ENCODE measurements around a stretch of chr6.

DNA sequence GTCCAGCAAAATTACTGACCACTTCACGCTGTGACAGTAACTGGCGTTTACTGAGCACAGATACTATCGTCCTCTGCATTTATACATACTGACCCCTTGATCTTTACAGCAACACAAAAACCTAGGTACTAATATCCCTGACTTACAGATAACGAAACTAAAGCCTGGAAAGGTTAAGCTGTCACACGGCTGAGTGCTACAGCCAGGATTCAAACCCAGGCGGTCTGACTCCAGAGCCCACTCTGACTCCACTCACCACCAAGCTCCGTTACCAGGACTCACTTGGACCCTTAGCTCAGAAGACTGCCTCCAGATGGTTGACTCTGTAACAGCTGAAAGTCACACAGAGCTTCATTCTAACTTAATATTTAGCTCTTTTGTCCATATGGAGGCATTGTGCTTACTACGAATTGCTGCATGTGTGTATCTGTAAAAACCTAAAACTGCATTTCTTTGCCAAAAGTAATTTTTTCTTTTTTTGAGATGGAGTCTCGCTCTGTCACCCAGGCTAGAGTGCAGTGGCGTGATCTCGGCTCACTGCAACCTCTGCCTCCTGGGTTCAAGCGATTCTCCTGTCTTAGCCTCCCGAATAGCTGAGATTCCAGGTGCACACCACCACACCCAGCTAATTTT is 13.4 kb downstream of the RPL10A start:
- RRBS, result no CpG with 5 or more reads among the region's 13 CpGs

DNA sequence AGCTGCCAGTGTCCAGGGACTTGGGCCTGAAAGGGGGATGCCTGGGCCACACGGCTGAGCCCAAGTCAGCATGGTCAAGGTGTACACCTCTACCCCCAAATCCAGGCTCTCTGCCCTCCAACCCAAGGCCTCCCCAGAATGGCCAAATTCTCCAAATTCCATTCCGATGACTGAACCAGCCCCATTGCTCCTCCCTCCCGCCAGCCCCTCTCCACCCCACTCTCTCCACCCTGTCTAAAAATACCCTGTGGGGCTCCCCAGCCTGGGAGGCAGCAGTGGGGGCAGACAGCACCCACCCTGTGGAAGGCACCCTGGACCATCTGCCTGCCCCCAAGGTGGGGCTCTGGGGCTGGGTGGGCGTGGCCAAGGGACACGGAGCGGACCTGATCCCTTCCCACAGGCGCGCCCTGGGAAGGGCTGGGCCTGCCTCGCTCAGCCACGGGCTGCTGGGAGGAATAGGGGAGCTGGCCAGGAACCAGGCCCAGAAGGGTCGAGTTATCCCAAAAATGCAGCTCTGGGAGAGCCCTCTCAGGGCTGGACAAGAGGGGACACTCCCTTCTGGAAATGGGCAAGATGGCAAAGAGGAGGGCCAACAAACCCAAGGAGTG is 11.4 kb downstream of the TEAD3 start:
- RRBS, result no CpG with 5 or more reads among the region's 11 CpGs

- RRBS, result no CpG with 5 or more reads among the region's 1 CpG
Observed at GRCh38 chr6:35591039-35591549, 78.4 kb upstream of the TULP1 start.

GRCh38 chr6:35642362-35643245 is 46.1 kb downstream of the FKBP5 start:
- RRBS, result no CpG with 5 or more reads among the region's 1 CpG

DNA sequence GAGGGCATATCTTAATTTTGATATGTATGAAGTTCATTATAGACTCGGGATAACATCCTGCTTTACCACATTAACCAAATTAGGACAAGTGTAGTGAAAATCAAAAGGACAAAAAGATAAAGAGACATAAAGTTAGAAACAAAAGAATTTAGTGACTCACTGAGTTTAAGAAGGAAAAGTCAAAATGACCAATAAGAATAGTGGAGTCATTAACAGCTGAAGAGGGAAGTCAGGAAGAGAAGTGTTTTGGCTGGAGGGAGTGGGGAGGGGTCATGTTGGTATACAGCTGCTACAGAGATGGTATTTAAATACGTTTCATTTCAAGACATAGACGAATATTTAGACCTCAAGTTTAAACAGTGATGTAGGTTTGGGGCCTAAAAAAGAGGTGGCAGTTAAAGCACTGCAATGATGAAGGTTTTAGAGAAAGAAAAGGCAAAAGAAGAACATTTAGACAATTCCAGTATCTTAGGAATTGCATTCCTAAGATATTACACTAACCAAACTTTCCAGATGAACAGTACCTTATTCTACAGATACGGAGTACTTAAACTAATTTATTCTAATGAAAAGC is 10.6 kb downstream of the FKBP5 start:
- RRBS, result no CpG with 5 or more reads among the region's 4 CpGs

DNA sequence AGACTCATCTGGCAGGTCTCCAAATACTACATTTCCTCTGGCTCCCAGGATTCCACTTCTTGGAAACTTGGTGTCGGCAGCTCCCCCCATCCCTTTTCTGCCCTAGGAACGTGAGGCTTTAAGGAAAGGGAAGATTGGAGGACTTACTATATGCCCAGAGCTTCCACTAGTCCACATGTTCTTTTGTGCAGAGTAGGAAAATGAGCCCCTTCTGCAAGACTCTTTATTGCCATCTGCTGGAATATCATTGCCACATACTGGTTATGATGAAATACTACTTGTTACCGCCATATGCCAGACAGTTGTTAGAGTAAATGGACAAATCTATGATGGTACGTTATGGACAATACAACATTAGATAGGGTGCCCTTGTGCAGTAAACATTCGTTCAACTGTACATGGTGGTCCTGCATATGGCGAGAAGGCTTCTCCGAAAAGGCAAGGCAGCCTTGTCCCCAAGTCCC is 687 bp downstream of the ARMC12 start:
- RRBS, result no CpG with 5 or more reads among the region's 7 CpGs

GRCh38 chr6:35810908-35812017 is 6.1 kb downstream of the LHFPL5 start:
- RRBS, result no CpG with 5 or more reads among the region's 22 CpGs

GRCh38 chr6:35931803-35932318 is 11.0 kb upstream of the SRPK1 start:
- RRBS, result no CpG with 5 or more reads among the region's 12 CpGs

- RRBS, result under 1% methylated on average over 8 of the region's 28 CpGs
Observed at GRCh38 chr6:36028621-36029398, 1.2 kb downstream of the MAPK14 start.

DNA sequence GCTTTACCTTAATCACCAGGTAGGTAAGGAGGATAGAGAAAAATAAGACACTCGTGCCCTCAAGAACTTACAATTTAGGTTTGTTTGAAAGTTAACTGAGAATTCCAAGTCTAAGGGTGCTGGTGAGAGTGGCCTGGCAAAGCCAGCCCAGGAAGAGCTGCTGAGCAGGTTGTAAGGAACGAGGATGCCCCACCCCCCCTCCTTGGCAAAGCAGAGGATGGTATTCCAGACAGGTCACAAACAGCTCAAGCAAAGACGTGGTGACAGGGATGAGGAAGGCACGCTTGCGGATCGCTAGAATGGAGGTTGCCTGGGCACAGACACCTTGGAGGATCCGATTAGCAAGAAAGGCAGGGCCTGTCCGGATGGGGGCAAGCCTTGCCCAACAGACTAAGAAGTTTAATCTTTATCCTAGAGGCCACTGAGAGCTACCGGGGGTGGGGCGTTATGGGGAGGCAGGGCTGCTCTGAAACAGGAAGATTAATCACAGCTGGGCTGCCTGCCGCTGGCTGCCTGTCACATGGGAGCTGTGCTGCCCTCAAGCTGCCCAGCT is 9.4 kb upstream of the MAPK13 start:
- RRBS, result 51% methylated on average over 2 of the region's 11 CpGs

GRCh38 chr6:36121973-36122622 is 8.2 kb upstream of the MAPK13 start:
- RRBS, result no CpG with 5 or more reads among the region's 7 CpGs

GRCh38 chr6:36126673-36127491 is 3.4 kb upstream of the MAPK13 start:
- RRBS, result no CpG with 5 or more reads among the region's 9 CpGs

DNA sequence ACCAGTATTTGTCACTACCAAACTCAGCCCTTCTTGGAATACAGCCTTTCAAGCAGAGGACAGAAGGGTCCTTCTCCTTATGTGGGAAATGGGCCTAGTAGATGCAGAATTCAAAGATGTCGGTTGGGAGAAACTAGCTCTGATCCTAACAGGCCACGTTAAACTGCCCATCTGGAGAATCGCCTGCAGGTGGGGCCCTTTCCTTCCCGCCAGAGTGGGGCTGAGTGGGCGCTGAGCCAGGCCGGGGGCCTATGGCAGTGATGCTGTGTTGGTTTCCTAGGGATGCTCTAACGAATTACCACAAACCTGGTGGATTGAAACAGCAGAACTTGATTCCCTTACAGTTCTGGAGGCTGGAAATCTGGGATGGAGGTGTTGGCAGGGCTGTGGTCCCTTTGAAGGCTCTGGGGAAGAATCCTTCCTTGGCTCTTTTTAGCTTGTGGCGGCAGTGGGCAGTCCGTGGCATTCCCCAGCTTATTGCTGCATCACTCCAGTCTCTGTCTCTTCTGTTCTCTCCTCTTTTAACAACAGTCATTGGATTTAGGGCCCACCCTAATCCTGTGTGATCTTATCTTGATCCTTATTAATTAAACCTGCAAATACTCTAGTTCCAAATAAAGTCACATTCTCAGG is 9.2 kb downstream of the MAPK13 start:
- RRBS, result no CpG with 5 or more reads among the region's 9 CpGs

DNA sequence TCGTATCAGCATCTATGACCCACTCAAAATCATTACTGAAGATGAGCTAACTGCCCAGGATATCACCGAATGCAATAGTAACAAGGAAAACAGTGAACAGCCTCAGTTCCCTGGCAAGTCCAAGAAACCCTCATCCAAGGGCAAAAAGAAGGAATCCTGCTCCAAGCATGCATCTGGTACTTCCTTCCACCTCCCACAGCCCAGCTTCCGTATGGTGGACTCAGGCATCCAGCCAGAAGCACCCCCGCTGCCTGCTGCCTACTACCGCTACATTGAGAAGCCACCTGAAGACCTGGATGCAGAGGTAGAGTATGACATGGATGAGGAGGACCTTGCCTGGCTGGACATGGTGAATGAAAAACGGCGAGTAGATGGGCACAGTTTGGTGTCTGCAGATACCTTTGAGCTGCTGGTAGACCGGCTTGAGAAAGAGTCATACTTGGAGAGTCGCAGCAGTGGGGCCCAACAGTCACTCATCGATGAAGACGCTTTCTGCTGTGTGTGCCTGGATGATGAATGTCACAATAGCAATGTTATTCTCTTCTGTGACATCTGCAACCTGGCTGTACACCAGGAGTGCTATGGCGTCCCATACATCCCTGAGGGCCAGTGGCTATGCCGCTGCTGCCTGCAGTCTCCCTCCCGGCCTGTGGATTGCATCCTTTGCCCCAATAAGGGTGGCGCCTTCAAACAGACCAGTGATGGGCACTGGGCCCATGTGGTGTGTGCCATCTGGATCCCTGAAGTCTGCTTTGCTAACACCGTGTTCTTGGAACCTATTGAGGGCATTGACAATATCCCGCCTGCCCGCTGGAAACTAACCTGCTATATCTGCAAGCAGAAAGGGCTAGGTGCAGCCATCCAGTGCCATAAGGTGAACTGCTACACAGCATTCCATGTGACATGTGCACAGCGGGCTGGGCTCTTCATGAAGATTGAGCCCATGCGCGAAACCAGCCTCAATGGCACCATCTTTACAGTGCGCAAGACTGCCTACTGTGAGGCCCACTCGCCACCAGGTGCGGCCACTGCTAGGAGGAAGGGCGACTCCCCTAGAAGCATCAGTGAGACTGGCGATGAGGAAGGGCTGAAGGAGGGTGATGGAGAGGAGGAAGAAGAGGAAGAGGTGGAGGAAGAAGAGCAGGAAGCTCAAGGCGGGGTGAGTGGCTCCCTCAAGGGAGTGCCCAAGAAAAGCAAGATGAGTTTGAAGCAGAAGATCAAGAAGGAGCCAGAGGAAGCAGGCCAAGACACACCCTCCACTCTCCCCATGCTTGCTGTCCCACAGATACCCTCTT is 4.4 kb downstream of the BRPF3 start:
- RRBS, result no CpG with 5 or more reads among the region's 27 CpGs

DNA sequence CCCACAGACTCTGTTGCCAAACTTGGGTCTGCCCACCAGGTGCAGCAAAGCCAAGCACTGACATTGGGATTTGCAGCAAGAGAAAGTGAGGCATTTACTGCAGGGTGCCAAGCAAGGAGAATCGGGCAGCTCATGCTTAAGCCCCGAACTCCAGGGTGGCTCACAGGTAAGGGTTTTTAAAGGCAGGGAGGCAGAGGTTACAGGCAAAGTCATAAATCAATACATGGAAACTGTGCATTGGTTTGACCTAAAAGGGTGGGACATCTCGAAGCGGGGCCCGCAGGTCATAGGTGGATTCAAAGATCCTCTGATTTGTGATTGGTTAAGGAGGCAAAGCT is 25.1 kb upstream of the PNPLA1 start:
- RRBS, result no CpG with 5 or more reads among the region's 5 CpGs

DNA sequence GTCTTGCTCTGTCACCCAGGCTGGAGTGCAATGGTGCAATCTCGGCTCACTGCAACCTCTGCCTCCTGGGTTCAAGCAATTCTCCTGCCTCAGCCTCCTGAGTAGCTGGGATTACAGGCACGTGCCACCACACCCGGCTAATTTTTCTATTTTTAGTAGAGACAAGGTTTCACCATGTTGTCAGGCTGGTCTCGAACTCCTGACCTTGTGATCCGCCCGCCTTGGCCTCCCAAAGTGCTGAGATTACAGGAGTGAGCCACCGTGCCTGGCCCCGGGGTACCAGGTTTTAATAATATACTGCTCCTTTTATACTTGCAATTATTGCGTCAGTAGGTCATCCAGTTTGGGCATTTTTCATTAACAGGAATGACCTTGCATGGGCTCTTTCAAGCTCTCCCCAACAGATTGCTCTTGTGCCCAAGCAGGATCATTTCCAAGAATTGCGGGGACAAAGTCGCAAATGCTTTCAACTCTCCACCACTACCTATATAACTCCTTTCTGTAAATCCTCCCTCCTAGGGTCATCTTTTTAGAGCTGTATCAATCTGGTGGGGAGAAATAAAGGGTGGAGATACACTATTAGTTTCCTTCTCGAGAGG is 23.9 kb downstream of the STK38 start:
- RRBS, result no CpG with 5 or more reads among the region's 12 CpGs

DNA sequence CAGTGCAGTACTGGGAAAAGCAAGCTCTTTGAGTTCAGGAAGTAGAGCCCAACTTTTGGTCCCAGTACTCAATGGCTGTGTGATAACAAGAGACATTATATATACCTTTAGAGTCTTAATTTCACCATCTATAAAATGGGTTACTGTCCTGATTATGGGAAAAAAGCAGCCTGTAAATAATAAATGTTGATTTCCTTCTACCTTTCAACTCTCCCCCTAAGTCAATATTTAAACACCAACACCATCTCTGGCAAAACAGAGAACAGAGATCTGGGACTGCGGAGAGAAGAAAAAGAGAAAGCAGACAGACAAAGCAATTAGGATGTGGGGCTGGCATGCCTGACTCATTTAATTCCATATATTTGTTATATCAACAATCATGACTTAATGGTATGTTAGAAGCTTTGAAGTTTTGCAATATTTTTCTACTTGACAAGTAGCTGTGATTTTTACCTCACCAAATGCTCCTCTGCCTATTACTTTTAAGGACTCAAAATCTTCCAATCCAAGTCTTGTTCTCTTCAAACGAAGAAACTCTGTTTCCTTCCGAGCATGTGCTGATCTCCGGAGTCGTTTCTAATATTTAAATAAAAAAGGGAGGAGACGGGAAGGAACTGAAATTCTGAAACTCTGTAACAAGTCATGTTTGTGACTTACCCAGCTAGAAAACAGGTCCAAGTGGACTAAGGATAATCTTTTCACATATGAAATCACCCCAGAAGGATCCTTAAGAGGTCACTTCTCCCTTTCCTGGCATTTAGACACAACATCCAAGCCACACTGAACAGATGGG is 23.2 kb downstream of the STK38 start:
- RRBS, result no CpG with 5 or more reads among the region's 6 CpGs

GRCh38 chr6:36596301-36597175 is 2.4 kb downstream of the SRSF3 start:
- RRBS, result no CpG with 5 or more reads among the region's 15 CpGs

- RRBS, result no CpG with 5 or more reads among the region's 5 CpGs
Observed at GRCh38 chr6:36604038-36604964, 10.1 kb downstream of the SRSF3 start.

DNA sequence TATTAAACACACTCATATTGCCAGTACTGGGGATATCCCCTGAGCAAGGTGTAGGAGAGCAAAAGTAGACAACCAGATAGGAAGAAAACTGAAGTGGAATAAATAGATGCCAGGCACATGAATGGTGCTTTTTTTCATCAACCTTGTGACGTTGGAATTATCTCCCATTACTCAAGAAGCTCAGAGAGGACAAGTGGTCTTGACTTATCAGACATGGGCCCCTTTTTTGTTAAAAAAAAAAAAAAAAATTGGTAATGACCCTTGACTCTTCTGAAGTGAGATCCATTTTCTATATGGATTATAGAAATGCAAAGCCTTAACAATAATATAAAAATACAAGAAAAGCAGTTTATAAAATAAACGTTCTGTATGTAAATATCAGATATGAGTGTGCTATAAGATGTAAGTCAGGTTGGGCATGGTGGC is 17.1 kb downstream of the SRSF3 start:
- RRBS, result no CpG with 5 or more reads among the region's 2 CpGs